Fibroblast of the aortic adventitia (primary cell): ENCODE results near the genes SYNGR3, RAB26, BRICD5 and TEDC2.

- CAGE, long polyA plus RNA: no peak
Observed at GRCh38 chr16:1989576-1990780, at the start of gene SYNGR3. SYNGR3 (plus strand) TSS chr16:1989970.

DNA sequence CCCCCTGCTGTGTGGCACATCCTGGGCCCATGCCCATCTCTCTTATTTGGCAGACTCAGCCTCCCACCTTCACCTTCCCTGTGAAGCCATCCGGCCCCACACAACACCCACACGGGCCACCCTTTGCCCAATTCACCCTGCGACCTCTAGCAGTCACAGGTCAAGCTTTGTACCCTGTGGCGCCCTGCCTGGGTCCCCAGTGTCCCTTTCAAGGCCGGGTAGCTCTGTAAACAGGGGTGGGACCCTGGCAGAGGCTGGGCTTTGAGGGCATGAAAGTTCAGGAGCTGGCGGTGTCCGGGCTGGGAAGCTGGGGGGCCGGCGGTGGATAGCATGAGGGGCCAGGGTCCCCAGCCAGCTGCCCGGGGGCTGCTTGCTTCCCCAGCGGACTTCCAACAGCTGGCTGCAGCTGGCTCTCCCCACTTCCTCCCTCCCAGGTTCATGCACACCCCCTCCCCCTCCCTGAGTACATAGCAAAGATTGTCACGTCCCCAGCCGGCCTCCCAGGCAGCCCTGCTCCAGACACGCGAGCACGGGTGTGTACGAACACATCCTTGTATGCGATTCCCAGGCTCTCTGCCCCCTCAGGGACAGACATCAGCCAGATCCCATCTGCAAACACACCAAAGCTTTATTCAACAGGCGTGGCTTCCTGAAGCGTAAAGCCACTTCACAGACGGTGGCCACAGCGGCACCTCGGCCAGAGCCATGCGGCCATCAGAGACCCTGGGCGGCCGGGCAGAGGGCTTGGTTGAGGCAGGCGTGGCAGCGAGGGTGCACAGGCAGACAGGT lies 8.2 kb downstream of the NTHL1 start:
- CAGE, long polyA plus RNA: no peak

- CAGE, long polyA plus RNA: no peak
Observed at GRCh38 chr16:2042702-2043699, 4.6 kb downstream of the NTHL1 start.

GRCh38 chr16:2134848-2135607 lies 670 bp downstream of the PKD1 start:
- CAGE, long polyA plus RNA: no peak

GRCh38 chr16:2148348-2149402 lies at the start of gene RAB26:
RAB26 (plus strand) TSS chr16:2148625.
- CAGE, long polyA plus RNA: no peak

GRCh38 chr16:2159027-2159948 lies 3.7 kb downstream of the TRAF7 start:
- CAGE, long polyA plus RNA: no peak

- CAGE, long polyA plus RNA: no peak
Observed at GRCh38 chr16:2169695-2170941, 14.5 kb downstream of the TRAF7 start.

DNA sequence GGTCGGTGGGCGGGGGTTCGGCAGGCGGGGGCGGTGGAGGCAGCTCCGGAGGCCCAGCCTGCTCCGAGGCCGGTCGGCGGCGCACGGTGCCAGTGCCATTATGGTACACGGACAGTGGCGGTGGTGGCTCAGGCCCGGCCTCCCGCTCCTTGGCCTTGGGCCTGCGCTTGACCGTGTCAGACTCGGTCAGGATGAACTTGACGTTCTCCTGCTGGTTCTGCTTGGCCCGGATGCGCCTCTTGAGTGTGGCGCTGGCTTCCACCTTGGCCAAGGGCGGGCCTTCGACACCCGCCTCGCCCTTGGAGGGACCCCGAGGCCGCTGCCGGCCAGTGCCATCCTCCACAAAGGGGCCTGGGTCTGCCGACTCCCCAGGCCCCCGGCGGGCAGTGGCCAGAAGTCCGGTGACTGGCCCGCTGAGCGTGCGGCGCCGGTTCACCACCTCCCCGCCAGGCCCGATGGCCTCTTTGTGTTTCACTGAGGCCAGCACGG lies 16.6 kb downstream of the CASKIN1 start:
- CAGE, long polyA plus RNA: no peak

GRCh38 chr16:2210403-2211287 lies at the start of gene BRICD5:
BRICD5 (minus strand) TSS chr16:2210863.
- CAGE, long polyA plus RNA: no peak

DNA sequence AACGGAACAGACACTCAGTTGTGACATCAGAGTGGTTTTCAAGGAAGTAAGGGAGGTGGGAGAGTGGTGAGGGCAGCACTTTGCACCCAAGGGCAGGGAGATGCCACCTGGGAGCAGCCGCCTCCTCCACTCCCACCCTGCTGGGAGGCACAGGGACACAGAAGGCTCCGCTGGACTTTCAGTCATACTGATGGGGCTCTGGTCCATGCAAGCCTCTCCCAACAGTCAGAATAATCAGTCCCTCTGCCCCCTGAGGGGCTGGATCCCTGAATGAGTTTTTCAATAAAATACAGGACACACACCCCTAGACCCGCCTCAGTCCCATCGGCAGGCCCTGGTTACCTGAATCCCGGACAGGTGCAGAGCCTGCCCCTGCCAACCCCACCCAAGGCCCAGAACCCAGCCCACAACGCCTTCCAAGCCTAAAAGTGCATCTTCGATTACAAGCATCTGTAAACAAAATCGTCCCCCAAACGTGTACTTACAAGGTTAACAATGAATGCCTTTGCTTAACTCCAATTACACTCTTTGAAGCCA lies 1.5 kb downstream of the PGP start:
- CAGE, long polyA plus RNA: no peak

DNA sequence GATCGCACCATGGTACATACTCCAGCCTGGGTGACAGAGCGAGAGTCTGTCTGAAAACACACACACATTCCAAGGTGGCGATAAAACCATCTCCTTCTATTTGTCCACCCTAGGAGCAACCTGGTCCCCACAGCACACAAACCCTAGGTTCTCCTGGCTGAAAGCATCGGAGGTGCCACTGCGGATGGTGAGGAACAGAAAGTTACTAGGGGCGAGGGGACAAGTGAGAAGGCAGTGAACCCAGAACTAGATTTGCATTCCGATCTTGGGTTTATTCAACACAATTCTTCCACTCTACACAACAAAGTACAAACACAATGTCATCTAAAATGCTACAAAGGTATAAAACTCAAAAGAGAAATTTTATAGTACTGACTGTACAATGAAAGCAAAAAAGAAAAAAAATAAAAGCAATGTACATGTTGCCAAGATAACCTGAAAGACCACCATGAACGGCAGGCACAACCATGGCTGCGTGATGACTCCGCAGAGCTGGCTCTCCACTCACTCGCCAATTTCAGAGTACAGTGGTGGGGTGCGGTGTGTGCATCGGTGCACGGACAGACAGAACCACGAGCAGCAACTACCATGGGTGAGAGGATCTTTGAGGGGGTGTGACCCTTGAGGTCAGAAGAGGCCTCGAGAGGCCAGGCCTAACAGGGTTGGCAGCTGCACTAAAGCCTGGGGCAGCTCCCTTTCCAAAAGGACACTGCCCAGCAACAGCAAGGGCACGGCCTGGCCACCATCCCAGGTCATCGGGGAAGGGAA lies 1.7 kb upstream of the ECI1 start:
- CAGE, long polyA plus RNA: no peak

DNA sequence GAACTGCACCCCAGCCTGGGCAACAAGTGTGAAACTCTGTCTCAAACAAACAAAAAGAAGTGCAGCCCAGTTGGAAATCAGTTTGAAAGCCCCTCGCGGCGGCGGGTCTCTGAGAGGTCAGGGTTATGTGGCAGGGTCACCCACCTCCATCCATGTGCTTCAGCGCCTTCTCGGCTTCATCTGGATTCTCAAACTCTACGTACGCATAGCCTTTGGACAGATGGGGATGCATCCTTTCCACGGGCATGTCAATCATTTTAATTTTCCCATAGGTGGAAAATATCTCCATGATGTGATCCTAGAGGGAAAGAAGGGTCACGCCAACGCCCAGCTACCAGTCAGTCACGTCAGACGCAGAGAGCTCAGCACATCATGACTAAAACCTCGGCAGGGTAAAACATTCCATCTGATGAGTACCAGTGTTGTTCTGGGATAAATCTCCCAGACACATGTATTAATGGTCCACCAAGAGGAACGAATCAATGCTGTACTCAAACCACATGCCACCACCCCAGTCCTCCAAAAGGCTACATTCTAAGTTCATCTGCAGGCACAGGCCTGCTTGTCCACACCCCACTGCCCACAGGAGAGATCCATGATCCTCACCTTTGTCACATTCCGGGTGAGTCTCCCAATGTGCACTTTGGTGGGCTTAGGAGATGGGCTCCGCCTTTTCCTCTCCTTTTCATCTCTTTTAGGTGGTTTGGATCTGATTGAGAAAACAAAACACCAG lies 5.6 kb downstream of the RNPS1 start:
- CAGE, long polyA plus RNA: no peak

DNA sequence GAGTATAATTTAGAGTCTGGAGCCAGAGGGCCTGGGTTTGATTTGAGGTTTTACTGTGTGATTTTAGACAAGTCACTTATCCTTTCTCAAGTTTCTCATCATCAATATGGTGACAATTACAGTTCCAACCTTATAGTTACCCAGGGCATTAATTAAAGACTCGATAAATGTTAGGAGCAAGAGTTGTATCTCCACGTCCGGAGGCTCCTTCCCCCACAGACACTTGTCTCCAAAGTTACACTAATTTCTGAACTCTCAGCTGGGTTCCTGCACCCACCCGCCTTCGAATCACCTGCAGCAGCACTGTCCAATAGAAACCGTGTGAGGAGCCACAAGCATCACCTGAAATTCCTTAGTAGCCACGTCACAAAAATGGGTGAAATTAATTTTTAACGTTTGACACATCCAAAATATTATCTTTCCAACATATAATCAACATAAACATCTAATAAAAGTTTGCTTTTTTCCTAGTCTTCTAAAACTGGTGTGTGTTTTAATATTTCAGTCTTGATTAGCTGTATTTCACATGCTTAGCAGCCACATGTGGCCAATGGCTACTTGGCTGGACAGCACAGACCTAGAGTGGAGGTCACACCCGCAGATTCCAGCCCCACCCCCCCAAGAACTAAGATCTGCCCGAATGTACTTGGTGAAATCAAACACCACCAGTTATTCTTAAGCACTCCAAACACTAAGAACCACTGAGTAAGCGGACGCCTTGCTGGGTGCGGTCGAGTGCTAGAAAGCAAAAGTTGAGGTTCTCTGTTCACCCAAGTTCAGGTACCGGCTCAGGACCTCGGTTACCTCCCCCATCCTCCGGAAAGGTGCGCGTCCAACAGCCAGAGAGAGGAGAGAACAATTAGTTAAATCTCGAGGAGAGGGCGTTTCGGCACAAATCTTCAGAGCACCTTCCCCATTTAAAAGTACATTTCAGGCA lies 1.3 kb downstream of the RNPS1 start:
- CAGE, long polyA plus RNA: no peak

DNA sequence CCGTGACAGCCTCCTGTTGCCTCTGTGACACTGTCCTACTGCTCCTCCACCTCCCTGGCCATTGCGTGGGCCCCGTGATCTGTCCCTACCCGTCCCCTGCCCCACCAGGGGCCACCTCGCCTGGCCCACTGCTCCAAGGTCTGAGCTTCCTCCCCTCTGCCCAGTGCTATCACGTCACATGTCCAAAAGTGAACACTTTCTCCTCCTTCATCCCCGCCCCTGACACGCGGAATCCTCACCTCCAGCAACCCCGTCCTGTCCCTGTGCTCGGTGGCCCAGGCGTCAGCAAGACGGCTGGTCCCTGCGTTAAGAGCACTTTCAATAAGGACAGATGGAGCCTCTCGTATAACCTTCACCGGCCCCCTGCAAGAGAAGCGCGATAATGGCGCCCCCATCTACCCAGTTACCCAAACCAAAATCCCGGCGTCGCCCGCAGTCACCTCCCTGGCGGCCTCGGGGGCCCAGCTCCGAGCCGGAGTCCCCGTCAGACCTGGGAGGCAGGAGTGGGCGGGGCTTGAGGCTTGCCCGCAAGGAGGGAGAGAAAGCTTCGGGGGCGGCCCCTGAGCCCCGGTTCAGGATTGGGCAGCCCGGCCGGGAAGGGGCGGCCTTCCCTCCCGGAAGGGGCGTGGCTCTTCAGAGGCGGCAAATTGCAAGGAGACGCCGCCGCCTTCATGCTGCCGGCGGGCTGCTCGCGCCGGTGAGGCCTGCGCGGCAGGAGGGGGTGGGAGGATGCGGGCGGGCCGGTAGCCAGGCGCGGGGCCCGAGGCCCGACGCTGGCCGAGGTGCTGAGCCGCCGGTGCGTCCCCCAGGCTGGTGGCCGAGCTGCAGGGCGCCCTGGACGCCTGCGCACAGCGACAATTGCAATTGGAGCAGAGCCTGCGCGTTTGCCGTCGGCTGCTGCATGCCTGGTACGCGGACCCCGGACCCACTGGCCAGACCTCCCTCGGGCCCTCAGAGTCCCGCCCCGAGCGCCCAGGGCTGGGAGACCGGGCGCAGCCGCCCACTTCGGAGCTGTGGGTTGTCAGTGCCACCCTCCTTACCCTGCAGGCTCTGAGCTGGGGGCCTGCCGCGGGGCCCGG lies at the start of gene TEDC2:
TSS of gene TEDC2 (plus strand) at position 636 of the 1,079 bp plus-strand sequence.
- CAGE, long polyA plus RNA: no peak

DNA sequence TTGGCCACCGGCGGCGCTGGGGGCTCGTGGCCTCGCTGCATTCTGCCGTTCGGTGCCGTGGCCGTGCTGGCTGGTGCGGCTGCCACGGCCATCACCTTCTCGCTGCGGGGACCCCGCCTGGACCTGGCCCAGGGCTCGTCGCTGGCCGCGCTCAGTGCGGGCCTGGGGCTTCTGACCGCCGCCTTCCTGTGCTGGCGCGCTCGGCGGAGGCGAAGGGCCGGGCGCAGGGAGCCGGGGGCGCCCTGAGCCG lies 3.3 kb upstream of the NTN3 start:
- CAGE, long polyA plus RNA: no peak

- CAGE, long polyA plus RNA: no peak
Observed at GRCh38 chr16:2472030-2473238, 1.3 kb downstream of the NTN3 start.

- CAGE, long polyA plus RNA: no peak
Observed at GRCh38 chr16:2483219-2483844, 8.4 kb downstream of the TBC1D24 start.

GRCh38 chr16:2512783-2513512 lies 804 bp upstream of the ATP6V0C start:
- CAGE, long polyA plus RNA: no peak

GRCh38 chr16:2527120-2527514 lies 4.1 kb downstream of the CEMP1 start:
- CAGE, long polyA plus RNA: no peak

GRCh38 chr16:2598192-2598809 lies 60.5 kb downstream of the PDPK1 start:
- CAGE, long polyA plus RNA: no peak